Placental pericyte (primary cell): ENCODE results near the gene RNF169.

DNA sequence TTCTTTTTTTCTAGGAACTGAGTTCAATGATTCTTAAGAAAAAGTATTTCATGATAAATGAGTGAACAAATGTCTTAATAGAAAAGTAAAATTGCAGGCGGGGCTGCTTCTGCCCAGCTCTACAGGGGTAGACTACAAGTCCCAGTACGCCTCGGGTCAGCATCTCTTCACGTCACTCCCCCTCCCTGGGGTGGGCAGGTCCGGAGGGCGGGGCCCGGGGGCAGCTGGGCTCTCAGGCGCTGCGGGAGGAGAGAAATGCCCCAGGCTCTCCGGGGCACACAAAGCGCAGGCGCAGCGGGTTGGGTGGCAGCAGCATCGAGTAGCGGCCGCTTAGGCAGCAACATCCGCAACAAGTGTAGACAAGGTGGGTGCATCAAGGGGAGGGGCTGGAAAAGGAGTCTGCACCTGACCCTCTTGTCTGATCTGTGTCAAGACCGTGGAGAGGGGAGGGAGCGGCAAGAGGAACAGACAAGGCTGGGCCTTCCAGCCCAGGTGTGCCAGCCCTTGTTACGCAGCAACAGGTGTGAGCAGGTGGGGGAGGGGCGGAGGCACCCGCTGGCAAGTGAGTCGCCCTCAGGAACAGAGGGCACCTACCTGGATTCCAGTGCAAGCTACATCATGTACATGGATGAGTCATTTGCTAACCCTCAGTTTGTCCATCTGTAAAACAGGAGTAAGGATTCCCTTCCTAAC lies 1.1 kb downstream of the PLEKHB1 start:
- CAGE, long polyA plus RNA = no peak

DNA sequence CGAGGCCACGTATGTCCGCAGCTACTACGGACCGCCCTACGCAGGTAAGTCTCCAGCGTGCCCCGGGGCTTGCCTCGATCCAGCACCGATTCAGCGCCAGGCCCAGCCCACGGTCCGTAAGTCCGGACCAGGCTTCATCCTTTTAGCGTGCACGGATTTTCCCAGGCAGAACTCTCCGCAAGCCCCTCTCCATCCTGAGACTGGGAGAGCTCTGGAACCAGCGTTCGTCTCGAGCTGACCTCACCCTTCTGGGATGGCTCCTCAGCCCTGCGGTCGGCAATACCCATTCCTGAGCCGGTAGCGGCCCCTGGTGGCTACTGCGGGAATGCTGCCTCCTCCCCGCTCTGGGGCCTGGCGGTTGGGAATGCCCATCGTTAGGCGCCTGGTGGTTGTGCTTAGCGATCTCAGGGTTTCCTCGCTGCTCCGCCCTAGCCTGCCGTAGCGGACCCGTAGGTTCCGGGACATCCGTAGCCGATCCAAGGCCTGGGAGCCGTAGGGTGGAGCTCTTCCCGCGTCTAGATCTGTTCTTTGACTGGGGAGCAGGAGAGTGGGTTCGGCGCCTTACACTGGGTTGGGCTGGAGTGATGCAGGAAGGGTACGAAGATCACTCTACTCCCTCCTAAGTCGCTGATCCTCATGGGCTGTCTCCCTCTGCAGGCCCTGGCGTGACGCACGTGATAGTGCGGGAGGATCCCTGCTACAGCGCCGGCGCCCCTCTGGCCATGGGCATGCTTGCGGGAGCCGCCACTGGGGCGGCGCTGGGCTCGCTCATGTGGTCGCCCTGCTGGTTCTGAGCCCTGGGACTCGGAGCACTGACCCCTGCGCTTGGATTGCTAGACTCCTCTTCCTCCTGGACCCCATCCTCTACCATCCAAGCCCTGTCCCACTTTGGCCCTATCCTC lies 14.7 kb downstream of the PLEKHB1 start:
- CAGE, long polyA plus RNA = no peak

GRCh38 chr11:73784895-73785165 lies 2.8 kb upstream of the MRPL48 start:
- CAGE, long polyA plus RNA = no peak

DNA sequence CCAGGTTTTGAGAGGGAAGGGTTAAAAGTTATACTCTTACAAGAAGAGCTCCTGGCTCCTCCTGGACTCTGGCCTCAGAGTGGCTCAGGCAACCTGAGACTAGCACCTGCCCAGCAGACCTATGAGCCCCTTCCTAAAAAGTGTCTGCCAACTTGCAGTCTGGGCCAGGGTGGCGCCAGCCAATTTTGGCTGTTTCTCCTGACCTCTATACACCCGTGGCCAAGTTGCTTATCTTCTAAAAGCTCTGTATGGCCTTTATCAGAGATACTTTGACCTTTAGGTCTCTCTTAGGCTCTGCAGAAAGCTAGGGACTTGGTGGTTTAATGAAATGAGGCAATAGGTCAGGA lies 10.2 kb upstream of the UCP3 start:
- CAGE, long polyA plus RNA = no peak

GRCh38 chr11:74033422-74034069 lies 24.7 kb upstream of the UCP3 start:
- CAGE, long polyA plus RNA = no peak

DNA sequence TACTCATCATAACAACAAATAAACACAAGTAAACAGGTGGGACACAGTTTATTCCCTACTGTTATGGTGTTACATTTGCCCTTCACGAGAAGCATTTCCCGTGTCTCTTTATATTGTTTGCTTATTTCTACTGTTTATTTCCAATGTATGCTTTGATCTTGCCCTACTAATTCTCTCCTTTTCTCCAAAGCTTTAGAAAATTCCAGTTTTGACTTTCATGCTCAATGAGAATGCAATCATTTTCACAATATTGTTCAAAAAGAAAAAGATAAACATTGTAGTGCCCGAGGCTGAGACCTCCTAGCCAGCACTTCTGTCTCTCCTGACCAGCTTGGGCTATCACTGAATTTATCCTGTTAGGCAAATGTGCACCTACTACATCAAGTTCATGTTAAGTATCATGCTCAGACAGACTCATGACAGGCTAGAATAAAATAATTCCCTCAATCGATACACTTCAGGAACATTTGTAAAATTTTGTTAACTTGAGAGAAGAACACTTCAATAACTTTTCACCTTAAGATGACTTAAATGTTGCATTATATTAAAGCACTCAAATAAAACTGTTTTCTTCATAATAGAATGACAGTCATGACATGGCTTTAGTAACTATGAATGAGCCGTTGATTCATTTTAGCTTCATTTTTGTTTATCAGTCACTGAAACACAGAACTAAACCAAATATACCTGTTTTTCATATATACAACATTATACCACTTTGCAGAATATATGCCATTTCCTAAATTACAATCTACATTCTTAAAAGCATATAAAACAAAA lies 22.4 kb upstream of the P4HA3 start:
- CAGE, long polyA plus RNA = no peak

DNA sequence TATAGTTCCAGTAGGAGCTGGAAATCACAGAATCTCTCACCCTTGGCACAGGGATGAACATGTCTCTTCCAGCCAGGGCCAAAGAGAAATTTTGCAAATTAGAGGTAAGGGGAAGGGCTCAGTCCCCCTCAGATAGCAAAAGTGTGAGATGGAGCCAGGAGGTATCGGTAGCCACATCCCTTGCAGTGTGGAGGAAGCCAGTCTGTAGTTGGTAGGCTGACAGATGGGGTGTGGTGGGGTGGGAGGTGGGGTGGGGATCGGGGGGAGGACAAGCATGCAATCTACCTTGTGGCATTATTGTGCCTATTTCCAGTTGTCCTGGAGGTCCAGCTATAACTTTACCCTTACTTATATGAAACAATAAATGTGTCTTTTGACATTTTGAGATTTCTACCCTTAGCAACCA lies 25.4 kb downstream of the KCNE3 start:
- CAGE, long polyA plus RNA = no peak

- CAGE, long polyA plus RNA = no peak
Observed at GRCh38 chr11:74681816-74682256, 49.4 kb downstream of the CHRDL2 start.

GRCh38 chr11:74696755-74697434 lies 34.3 kb downstream of the CHRDL2 start:
- CAGE, long polyA plus RNA = no peak

GRCh38 chr11:74748771-74749054 lies at the start of gene RNF169:
Gene RNF169, plus strand, starts transcription at chr11:74748849.
- CAGE, long polyA plus RNA = no peak

DNA sequence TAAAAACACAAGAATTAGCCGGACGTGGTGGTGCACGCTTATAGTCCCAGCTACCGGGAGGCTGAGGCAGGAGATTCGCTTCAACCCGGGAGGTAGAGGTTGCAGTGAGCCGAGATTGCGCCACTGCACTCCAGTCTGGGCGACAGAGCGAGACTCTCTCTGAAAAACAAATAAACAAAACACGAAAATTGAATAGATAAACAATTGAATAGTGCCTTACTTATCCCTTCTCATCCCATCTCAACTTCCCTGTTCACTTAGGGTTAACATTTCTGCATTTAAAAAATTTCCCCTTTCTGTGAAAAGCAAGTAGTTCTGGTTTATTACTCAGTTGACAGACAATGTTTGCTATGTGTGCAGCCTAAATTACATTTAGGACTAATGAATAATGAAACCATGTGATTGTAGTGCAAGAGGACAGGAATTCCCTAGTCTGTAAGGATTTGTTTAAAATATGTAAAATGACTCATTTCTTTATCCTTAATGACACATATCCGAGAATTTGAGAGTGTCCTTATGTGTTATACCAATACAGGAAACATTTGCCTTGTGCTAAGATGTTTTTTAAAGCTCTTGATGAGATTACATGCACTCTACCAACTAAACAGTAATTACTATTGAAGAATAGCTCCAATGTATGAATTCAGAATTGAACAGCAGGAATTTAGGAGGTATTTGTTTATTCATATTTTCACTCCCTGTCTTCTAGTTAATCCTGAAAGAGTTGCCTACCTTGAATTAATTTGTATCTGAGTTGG lies 6.2 kb downstream of the RNF169 start:
- CAGE, long polyA plus RNA = no peak

DNA sequence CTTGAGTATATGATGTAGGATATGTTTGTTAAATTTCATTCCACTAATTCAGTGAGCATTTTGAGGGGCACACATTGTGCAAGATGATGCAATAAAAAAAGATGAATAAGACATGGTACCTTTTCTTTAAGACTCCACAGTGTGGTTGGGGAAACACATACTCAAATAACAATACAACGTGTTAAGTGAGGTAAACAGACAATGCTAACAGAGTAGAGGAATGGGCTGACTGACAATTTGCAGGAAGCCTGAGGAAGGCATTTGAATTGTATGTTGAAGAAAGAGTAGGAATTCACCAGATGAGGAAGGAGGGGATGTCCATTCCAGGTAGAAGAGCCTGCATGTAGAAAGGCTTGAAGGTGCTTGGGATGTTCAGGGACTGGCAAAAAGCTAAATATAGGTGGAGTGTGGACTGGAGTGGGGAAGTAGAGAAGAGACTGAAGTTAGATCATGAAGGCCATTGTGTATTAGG lies 6.8 kb downstream of the RNF169 start:
- CAGE, long polyA plus RNA = no peak

DNA sequence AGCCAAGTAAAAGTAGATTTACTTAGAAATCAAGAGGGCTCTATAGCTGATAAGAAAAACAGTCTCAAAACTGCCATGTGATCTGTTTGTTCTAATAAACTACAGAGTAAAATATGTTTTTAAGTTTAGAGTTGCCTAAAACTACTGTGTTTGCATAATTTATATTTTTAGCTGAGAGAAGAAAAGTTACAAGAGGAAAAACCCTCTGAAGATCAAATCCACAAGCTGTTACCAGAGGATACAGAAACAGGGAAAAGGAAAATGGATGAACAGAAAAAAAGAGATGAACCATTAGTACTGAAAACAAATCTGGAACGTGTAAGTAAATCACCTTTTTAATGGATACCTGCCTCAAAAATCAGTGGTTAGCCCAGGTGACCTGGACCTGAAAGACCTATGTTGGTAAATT lies 61.4 kb downstream of the RNF169 start:
- CAGE, long polyA plus RNA = no peak

- CAGE, long polyA plus RNA = no peak
Observed at GRCh38 chr11:74909396-74909924, 39.4 kb downstream of the XRRA1 start.

DNA sequence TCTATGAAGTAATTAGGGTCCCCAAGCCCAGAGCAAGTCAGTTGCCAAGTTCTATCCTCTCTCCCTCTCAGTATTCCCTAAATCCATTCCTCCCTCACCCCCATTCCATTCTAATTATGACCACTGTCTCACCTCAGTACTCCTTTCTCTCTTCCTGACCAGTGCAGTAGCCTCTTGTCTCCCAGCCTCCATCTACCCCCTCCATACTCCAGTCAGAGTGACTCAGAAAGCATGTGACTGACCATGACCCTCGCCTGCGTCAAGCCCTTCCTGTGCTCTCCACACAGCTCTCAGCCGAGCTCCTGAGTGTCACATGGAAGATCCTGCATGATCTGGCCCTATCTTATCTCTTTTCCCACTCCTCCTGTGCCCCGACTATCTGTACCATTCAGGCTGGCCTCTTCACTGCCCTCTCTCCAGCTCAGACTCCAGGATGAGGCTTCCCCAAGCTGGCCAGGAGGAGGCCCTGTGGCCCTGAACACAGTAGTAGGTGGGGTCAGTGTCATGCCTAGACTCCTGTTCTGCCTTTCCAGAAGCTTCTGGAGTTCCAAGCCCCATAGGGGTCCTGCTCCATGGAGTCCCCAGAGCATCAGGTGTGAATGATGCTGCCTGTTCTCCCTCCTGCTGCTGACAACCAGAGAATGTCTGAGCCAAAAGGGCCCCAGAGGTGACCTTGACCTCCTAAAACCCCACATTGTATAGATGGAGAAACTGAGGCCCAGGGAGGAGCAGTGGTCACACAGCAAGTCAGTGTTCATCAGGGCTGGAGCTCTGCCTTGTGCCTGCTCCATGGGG lies 42.7 kb downstream of the NEU3 start:
- CAGE, long polyA plus RNA = no peak

DNA sequence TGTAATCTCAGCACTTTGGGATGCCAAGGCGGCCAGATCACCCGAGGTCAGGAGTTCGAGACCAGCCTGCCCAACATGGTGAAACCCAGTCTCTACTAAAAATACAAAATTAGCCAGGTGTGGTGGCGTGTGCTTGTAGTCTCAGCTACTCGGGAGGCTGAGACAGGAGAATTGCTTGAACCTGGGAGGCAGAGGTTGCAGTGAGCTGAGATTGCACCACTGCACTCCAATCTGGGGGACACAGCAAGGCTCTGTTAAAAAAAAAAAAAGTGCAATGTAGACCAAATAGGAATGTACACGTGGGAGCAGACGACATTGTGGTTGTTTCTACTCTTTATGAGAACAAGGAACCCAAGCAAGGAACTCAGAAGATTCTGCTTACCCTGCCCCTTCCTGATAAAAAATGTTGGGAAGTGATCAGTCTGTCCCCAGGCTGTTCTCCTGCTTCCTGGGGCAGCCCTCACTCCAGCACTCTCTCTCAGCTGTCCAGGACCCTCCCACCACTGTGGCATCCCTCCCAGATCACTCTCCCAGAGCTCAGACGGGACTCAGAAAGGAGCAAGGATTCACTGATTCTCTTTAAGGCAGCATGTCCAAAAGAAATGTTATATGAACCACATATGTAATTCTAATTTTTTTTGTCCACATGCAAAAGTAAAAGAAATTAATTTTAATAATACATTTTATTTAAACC lies 31.7 kb downstream of the SLCO2B1 start:
- CAGE, long polyA plus RNA = no peak

- CAGE, long polyA plus RNA = no peak
Observed at GRCh38 chr11:75240899-75242203, 777 bp downstream of the TPBGL start.

DNA sequence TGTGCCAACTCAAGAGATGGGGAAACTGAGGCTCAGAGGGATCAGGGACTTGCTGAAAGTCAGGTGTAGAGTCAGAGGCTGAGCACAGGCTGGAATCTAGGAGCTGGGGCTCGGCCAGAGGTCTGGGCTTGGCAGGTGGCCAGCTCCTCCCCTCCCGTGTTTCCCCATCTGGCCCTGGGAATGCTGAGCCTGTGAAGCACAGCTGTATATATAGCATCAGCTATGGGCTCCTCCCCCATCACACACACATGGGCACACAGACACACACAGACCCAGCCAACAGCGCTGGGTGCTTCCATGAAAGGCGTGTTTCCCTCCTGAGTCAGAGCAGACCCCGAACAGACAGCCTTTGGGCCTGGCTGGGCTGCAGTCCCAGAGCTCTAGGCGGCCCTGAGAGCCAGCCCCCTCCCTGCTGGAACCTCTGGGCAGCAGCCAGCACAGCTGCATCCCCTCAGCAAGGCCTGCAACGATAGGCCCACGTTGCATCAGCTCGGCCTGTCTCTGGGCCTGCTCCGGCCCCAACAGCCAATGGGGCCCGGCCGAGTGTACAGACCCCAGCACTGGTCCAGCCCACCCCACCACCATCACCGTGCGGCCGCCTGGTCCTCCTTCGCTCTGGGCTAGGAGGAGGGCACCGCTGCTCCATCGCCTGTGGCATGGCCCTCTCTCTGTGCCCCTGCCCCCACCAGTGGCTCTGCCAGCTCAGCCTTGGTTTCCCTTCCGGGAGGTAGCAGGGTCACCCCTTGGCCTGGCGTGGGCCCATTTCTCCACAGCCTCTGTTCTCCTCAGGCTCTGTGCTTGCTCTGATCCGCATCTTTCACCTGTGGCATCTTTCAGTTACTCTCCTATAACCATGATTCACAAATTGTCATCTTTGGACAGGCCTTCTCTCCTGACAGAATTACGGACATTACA lies 7.6 kb upstream of the SERPINH1 start:
- CAGE, long polyA plus RNA = no peak

- CAGE, long polyA plus RNA = no peak
Observed at GRCh38 chr11:75563663-75564614, 1.9 kb downstream of the SERPINH1 start.

- CAGE, long polyA plus RNA = no peak
Observed at GRCh38 chr11:75627850-75628226, 41.0 kb downstream of the MAP6 start.